LUHMES (cell line): ENCODE measurements around a stretch of chr6.

- PRO-cap = no peak
Measured at GRCh38 chr6:43954317-43955163, 172.7 kb downstream of the MRPL14 start.

DNA sequence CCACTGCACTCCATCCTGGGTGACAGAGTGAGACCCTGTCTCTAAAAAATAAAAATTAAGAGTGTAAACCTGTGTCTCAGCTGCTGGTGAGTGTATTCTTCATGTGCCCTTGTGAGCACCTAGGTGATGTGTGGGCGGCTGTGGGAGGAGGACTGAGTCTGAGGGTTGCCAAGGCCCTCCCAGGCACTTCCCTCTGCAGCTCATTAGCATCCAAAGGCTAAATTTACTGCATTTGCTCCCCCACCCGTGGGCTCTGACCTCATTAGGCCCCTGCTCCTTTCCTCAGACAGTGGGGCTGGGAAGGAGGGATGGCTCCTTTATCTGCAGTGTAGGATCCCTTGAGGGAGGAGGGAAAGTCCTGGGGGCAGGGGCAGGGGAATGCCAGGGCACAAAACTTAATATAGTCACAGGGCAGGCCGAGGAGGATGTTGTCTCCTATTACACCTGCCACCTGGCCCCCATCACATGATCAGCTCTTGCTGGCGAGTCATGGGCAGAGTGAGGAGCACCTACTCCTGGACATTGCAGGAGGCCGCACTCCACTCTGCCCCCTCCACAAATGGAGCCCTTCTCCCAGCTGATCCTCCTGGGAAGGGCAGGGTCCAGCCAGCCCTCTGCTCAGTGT lies 133.3 kb downstream of the MRPL14 start:
- PRO-cap = no peak

DNA sequence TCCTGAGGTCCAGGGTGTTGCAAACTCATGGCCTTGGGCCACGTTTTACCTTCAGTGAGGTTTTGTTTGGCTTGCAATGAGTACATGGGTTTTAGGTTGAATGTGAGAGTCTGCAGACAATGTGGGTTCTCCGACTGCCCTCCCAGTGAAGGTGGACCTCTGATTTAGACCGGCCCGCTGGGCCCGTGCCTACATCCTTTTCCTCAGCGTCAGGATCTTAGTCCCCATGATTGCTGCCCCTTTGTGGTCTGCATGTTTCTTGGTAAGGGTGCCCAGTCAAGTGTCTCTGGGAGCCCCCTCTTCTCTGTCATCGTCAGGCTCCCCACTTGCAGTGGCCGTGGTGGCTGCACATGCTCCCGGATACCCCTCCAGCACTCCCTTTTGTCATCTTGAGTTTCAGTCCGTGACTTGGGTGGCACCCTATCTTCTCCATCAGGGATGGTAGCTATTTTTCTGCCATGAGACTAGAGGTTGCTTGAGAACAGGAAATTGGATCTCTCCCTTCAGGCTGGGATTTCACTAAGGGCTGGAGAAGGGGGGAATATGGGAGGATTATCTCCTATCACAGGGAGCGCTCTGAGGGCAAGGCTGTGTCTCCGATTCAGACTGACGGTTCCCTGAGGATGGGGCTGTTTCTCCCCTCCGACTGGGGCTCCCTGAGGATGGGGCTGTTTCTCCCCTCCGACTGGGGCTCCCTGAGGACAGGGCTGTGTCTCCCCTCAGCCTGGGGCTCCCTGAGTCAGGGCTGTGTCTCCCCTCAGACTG lies 123.2 kb downstream of the MRPL14 start:
- PRO-cap = no peak

- PRO-cap = no peak
Measured at GRCh38 chr6:44009882-44010364, 117.3 kb downstream of the MRPL14 start.

DNA sequence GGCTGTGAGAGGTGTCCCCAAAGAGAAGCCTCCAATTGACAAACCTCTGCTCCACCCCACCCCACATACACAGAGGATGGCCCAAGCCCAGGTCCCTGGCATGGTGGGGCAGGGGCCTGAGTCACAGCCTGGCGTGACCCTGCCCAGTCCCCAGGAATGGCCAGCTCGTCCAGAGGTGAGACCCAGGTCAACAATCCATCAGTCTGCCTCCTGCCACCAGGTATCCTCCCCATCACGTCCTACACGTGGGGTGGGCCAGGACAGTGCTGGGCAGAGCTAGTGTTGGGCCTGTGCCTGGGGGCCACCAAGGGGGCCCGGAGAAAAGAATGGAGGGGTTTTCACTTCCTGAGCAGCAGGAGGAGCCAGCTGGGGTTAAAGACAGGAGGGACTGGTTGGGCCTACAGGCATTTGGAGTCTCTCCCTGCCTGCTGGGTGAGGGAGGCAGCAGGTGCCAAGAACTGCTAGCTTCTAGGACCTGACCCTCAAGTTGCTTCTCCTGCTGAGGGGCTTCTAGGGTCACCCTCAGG lies 52.0 kb downstream of the MRPL14 start:
- PRO-cap = no peak

DNA sequence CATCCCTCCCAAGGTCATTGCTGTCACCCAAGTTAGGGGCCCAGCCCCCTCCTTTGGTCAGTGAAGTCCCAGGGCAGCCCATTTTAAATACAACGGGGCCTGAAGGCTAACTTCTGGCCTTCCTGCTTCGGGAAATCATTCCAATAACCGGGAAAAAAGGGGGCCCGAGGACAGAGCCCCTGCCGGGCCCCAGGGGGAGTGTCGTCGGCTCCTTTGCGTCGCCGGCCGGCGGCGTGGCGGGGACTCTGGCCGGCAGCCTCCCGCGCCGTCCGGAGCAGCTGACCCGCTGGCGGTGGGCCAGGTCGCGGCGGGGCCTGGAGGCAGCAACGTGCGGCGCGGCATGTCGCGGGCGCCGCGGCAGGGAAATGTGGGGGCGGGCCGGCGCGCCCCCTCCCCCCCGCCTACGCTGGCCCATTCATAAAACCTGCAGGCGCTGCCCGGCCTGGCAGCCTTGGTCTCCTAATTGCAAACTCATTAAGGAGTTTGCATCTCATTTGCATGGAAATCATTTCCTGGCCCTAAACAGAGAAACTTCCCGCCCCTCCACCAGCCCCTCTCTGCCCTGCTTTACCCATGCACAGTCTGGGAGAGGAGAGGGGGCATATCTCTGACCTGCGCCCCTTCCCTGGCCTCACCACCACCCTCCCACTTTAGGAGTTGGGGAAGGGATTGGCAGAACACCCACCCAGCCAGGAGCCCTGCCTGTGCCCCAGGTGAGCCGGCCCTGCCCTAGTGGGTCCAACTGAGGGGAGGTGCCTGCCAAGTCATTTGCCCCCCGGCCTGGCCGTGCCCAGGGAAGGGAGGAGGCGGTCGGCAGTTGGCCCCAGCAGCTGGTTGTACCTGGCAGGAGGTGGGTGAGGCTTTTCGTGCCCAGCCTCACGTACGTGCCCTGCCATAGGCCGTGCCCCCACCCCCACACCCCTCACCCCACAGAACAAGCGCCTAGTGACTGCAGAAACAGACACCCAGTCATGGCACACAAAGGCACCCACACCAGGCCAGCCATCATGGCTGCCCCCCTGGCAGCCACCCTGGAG lies 50.6 kb downstream of the MRPL14 start:
- PRO-cap = no peak

DNA sequence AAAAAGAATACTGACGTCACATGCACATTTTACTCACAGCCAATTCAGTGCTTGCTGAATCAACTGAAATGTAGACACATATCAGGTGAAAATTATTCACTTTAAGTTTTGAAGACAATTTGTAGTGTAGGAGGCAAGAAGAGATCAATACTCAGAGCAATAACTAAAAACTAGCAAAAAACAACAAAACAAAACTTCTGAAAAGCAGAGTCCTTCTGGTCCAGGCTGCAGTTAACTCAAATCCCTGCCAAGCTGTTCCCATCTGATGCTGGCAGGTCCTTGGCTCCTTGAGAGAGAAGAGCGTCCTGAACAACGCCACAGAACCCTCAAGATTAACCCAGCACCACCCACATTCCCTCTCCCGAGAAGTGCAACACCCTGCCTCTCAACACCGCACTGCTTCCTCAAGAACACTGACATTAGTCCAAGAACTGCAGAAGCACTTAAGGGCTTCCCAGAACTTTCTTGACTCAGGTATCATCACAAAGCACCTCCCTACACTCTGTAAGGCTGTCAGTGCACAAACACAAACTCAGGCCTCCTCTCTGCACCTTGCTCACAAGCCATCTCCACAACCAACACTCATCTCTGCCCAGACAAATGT lies 7.6 kb downstream of the MRPL14 start:
- PRO-cap = no peak

- PRO-cap = no peak
Measured at GRCh38 chr6:44177078-44177582, 18.5 kb downstream of the CAPN11 start.

DNA sequence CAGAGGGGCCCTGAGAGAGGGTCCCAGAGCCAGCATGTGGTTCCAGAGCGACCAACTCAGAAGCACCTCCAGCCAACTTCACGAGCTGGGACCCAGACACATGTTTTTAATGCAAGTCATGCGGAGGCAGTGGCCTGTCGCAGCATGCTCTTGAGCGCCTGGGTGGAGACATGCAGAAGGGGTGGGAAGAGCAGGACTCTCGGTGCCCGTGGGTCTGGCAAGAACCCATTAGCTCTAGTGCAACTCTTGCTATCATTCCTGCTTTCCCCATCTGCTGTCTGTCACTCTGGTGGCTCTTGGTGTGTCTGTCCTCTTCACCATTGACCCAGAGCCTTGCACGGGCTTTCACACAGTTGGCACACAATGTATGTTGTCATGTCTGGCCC lies 14.8 kb upstream of the MYMX start:
- PRO-cap = no peak

GRCh38 chr6:44221149-44222175 lies 1.9 kb upstream of the SLC29A1 start:
- PRO-cap = no peak

DNA sequence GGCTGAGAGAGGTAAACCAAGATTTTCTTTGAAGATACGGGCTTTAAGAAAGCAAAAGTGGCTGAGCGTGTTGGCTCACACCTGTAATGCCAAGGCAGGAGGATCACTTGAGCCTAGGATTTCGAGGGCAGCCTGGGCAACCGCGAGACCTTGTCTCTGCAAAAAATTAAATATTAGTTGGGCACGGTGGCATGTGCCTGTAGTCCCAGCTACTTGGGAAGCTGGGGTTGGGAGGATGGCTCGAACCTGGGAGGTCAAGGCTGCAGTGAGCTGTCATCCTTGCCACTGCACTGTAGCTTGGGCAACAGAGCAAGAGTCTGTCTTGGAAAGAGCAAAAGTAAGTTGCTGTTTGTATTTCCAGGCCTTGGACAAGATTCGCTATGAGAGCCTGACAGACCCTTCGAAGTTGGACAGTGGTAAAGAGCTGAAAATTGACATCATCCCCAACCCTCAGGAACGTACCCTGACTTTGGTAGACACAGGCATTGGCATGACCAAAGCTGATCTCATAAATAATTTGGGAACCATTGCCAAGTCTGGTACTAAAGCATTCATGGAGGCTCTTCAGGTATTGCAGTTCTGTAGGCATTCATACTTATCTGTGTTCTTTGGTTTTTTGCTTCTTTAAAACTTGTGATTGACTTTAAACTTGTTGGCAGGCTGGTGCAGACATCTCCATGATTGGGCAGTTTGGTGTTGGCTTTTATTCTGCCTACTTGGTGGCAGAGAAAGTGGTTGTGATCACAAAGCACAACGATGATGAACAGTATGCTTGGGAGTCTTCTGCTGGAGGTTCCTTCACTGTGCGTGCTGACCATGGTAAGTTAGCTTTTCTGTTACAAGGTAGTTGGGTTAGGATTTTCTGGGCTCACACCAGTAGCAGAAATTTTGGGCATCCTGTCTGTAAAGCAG lies 2.4 kb downstream of the HSP90AB1 start:
- PRO-cap = no peak

DNA sequence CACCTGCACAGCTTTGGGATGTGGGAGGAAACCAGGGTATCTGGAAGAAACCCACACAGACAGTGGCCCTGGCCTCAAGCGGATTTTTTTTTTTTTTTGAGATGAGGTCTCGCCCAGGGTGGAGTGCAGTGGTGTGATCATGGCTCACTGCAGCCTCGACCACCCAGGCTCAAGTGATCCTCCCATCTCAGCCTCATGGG lies 3.5 kb upstream of the CDC5L start:
- PRO-cap = no peak

DNA sequence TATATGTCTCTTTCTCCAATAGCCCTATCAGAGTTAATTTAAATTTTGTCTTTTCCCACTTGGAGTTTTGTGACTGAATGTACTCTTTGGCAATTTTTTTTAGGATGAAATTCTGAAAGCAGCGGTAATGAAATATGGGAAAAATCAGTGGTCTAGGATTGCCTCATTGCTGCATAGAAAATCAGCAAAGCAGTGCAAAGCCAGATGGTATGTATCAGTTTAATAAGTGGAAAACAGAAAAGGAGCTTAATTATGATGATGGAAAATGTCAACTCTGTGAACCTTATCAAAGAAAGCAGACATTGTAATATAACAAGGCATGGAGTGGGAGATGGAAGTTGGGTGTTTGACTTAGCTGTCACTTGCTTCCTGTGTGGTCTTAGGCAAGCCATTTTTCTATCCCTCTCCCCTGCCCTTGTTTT lies 2.7 kb downstream of the CDC5L start:
- PRO-cap = no peak

DNA sequence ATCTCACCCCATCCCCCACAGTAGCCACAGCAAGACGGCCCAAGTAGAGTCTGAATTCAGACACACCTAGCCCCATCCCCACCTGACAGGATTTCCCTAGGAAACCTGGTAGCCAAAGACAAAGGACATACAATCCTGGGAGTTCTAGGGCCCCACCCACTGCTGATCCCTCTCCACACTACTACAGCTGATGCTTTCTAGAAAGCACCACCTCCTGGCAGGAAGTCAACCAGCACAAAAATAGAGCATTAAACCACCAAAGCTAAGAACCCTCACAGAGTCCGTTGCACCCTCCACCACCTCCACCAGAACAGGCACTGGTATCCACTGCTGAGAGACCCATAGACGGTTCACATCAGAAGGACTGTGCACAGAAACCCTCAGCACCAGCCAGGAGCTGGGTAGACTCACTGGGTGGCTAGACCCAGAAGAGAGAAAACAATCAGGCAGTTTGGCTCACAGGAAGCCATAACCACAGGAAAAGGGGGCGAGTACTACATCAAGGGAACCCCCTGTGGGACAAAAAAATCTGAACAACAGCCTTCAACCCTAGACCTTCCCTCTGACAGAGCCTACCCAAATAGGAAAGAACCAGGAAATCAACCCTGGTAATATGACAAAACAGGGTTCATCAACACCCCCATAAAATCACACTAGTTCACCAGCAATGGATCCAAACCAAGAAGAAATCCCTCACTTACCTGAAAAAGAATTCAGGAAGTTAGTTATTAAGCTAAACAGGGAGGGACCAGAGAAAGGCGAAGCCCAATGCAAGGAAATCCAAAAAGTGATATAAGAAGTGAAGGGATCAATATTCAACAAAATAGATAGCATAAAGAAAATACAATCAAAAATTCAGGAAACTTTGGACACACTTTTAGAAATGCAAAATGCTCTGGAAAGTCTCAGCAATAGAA lies 17.6 kb upstream of the RUNX2 start:
- PRO-cap = no peak

DNA sequence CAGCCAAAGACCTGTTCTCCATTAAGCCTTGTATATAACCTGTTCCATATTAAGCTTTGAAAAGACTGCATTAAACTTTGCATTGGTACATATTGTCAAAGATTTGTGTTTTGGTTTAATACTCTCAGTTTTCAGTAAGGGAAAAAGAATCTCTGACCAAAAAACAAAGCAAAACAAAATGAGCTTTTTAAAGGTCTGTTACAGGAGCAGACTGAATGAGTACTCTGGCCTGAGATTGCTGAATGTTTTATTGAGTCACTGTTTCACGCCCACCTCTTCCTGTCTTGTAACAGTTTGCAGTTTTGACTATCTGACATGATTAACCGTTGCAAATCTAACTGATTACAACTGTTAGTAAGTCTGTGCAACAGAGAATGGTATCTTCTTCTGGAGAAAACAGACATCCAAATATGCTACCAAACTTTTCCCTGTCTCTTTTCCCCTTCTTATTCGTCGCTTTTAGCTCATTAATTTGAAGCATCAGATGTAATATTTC lies 59.0 kb upstream of the SUPT3H start:
- PRO-cap = no peak

DNA sequence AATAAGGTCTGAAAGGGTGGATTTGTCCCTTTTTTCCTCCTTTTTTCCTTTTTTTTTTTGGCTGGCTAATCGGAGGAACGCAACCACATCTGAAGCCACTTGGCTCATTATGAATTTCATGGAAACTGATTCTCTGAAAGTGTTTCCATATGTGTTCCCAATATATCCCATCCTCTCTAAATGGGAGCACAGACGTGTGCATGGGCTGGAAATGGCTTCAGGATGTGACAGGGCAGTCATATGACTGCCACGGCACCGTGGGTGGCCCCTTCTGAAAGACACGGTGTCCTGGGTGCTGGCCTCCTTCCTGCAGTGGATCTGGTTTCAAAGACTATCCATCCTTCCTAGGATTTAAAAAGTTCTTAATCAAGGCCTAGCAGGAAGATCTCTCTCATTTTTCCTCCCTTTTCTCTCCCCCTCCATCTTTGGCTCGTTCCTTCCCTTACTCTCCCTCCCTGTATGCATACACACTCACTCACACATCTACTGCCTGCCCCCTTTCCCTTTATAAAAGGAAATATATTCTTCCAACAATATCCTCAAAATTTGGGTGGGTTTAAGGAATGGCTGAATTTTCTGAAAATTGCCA lies 161.0 kb upstream of the SUPT3H start:
- PRO-cap = no peak

DNA sequence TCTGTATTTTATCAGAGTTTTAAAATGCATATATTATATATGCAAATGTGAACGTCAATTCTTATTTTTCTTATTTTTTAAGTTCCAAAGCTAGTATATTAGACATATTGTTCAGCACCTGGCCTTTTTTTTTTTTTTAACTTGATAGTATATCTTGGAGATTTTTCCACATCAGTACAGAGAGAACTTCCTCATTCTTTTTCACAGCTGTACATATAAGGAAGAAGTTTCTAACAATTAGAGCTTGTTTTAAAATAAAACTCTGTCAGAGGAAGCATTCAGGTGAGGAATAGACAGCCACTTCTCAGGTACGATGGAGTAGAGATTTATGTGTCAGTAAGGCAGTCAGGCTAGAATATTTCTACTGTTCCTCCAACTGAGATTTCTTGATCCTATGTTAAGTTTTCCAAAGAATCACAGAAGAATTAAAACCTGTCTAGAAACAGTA lies 233.1 kb upstream of the SUPT3H start:
- PRO-cap = no peak

DNA sequence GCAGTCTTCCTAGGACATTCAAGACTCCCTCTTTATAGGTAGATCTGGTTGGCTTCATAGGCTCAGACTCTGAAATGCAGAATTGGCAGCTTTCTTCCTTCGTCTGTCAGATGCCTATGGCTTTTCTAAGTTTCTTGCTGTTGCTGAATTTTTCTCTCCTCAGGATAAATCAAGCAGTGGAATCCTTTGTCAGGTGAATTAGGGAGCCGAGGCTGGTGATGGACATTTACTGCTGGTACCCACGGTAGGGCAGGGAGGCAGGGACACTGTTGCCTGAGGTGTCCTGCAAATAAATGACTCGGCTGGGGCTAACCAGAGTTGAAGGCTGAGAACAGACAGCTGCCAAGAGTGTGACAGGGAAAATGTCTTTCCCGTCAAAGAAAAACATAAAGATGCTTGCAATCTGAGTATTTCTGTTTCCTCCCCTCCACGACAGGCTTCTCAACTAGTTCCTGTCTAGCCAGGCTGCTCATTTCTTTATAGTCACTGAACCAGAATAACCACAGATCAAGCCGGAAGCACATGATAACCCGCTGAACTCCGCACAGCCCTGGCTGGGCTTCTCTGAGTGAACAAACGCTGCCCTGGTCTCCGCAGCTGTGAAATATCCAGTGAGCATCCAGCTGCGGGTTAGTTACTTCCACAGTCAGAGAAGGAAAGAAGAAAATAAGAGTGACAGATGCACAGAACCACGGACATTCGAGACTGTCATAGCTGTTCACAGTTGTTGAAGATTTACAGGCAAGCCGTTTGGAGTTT lies 299.6 kb upstream of the SUPT3H start:
- PRO-cap = unidirectional peak, plus-strand start at position 544 of the sequence

DNA sequence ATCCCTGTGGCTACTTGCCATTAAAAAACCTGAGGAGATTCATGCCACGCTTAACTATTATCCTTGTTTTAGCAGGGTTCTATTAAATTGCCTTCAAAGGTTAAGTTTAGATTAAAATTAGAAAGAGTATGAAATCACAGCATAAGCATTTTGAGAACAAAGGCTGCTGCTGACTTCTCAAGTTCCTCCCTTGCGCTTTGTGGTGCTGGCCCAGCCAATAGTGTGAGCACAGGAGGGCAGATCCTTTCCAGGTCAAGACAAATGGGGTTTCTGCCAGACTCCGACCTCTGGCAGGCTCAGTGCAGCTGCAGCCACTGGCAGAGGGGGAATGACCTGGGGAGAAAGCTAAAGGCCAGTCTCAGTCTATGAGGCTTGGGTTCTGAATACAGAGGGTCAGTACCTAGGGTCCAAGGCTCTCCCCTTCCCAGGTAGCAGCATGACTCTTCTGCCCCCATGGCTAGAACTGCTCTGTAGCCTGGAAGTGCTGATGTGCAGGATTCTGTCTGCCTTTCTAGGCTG lies 27.0 kb downstream of the CLIC5 start:
- PRO-cap = no peak

DNA sequence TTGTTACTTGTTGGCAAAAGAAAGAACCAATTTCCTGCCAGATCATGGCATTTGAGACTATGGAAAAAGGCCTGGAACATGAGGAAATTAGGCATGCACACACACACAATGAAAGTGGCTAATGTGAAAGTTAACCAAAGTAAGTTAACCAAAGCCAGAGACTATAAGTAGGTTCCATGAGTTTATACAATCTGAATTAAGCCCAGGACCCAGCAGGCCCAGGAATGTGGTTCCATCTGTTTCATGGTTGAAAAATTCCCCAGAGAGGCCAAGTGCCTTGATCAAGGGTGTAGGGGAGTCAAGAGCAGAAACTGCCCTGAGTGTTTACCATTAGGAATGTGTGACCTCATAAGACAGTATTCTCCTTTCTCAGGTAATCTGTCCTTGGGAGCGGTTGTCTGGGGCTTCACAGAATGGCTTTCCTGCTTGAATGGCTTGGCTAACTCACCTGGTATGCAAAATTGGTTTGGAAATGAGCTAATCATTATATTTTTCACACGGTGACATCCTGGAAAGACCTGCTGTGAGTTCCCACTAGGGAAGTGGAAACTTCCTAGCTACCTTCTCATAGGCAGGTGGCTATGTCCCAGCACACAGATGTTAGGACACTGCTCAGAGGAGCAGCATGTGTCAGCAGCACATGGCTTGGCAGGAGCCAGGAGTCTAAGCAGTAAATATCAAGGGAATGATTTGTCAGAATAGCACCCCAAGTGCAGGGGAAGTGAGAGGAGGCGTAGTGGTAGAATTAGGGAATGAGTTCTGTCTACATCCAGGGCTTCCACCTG lies 17.8 kb downstream of the CLIC5 start:
- PRO-cap = no peak